Neuron (in vitro differentiated cells): Measurements from ENCODE around the gene SHLD2.

GRCh38 chr10:86868301-86868710 lies 89.1 kb downstream of the MMRN2 start:
- PRO-cap: no peak

DNA sequence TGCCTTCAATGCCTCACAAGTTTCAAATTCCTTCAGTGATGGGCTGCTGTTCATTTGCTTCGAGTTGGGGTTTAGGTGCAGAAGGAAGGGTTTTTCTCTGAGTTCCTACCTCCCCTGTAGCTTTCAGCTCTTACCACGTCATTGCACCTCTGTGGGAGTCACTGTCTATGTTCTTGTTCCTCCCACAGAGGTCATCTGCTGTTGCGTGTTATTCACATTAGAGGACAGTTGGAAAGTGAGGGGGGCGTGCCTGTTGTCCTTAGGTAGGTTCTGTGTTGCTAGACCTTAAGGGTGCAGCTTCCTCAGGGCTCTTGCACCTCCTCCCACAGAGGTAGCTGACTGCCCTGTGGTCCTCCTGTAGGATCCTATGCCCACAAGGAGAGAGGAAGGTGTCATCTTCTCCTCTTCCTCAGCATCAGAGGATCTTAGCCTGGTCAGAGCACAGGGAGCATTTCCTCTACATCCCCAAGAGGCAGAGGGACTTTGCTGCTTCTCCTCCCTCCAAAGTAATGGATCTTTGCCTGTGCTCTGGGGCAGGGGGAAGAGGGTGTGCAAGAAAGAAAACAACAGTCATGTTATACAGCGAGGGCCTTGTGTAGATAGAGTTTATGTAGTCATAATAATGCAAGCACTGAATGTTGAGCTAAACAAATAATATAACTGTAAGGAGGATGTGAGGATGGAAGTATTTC lies 48.8 kb downstream of the MMRN2 start:
- PRO-cap: no peak

DNA sequence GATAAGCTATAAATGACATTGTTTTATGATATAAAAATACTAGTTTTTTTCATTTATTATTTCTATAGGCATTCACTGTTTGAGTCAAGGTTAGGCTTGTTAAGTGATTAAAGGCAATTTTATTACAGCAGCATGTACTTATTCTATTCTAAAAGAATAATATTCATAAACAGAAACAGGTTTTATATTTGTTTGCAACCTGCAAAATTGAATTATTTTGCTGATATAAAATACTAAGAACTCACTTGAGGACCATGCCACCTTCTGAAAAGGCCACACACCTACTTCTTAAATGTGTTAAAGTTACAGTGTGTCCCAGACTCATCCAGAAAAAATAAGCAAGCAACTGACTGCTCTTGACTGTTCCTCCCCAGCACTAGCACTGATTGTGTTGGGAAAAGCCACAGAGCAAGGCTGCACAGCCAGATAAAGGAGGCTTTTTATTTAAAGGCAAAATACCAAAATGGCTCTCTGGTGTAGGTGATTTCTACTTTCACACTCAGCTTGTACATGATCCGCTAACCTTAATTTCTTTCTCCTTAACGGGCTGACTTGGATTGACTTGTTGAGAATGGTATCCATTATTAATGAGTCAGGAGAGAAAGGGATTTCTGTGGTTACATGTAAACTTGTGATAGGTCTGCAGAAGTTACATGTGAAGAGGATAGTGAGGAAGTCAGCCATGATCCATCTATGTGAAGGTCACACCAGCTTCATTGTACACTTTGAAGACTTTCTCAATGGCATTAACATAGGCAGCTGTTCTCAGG lies 31.2 kb downstream of the FAM25A start:
- PRO-cap: no peak

GRCh38 chr10:87092317-87093353 lies 2.0 kb downstream of the GLUD1 start:
- PRO-cap: no peak

- PRO-cap: no peak
Measured at GRCh38 chr10:87093354-87093811, 1.3 kb downstream of the GLUD1 start.

GRCh38 chr10:87094972-87096059 lies at the start of gene SHLD2:
SHLD2 (plus strand) TSS chr10:87095206.
- PRO-cap: bidirectional peak, plus-strand start at chr10:87095206, minus-strand start at chr10:87094843; bidirectional peak, plus-strand start at chr10:87095544, minus-strand start at chr10:87095461

DNA sequence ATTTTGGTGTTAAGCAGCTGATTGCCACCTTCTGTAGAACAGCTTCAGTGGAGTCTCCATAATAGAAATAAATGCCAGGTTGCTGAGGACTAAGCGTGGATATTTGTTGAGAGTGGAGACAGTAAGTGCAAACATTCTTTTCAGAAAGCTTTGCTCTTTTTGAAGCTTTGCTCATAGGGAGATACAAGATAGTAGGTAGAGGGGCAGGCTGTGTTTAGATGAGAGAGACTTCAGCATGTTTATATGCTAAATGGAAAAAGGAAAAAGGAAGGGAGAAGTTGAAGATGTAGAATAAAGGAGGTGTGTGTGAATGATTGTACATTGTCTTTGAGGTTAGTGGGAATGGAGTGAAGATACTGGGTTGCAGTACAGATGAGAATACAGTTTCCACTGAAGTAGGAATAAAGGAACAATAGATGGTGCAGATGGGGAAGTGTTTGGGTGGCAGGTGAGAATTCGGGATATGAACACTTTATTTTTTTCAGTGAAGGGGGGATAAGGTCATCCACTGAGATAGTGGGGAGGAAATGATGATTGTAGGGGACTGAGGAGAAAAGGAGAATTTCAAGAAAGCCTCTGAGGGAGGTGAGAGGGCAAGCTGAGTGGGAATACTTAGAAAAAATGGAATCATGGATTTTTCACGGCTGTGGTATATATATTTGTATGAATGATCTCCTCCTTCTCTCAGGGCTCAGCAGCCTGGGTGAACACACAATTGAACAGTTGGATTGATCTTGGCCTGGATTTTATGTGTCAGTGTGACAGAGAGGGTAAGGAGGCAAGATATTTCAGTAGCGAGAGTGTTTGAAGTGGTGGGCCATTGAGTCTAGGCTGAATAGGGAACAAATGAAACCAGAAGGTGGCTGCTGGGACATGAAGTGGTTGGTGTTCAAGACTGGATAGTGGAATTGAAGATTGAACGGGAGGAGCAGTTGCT lies 21.4 kb downstream of the SHLD2 start:
- PRO-cap: no peak

DNA sequence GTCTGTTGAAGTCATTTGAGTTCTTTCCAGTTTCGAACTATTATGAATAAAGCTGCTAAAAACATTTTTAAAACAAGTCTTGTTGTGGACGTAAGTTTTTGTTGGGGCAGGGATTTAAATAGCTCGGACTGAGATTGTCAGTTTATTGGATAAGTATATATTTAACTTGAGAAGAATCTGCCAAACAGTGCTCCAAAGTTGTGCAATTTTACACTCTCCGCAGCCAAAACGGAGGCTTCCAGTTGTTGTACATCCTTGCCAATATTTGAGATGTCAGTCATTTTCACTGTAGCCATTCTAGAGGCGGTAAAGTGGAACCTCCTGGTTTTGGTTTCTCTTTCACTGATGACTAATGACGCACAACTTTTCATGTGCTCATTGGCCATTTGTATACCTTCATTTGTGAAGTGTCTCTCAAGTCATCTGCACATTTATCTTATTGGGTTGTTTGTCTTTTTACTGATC lies 24.4 kb upstream of the NUTM2A start:
- PRO-cap: no peak

DNA sequence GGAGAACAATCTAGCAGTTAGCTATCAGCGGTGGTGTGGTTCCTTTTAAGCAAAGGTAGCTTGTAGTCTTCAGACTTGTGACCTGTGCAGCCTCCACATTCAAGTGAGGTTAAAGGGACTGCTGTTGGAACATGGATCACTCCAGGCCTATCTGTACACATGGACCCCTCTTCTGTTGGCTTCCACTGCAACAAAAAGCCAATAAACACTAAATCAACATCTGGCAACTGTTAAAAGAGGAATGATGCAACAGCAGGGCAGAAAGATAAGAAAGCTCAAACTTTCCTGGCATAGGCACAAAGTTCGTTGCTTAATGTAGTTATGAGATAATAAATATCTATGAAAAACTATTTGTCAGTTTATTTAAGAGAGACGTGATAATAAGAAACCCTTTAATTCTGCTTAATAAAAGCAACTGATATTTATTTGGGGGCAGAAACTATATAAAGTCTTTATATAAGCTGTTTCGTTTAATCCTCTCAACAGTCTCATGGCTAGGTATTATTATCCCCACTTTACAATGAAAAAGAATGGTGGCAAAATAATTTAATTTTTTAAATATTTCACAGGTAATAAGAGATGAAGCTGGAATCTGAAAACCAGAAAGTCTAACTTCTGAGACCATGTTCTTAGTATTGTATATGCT lies 3.9 kb upstream of the MINPP1 start:
- PRO-cap: no peak

GRCh38 chr10:87664094-87664293 lies 4.3 kb downstream of the PAPSS2 start:
- PRO-cap: no peak

GRCh38 chr10:87681728-87682346 lies 22.2 kb downstream of the PAPSS2 start:
- PRO-cap: no peak

DNA sequence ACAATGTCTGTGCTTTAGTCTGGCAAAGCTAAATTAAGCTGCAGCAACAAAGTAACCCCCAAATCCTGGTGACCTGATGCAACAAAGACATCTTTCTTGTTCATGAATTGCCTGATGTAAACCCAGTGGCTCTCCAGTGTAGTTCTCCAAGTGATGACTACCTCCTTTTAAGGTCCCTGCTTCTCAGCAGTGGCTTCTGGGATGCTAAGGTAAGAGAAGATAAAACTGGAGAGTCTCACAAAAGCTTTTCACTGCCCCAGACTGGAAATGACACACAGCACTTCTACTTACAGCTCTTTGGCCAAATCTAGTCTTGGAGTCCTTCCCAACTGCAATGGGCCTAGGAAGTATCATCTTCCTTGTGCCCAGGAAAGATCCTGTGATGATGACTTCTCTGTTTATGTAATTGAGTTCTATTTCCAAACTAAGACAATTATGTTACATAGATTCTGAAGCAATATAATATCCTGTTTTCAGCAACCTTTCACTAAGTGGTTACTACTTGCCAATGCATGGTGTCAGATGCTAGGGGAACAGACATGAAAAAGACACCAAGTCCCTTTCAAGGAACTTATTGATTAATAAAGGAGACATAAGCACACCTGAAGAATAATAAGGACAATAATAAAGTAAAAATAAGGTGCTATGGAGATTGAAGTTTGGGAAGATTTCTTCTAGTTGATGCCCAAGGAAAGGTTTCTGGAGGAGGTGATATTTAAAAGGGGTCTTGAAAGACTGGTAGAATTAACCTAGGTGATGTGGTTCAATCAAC lies 234.1 kb downstream of the PTEN start:
- PRO-cap: no peak

GRCh38 chr10:88131608-88132474 lies 268.4 kb downstream of the PTEN start:
- PRO-cap: no peak

GRCh38 chr10:88385252-88386317 lies 197.5 kb downstream of the RNLS start:
- PRO-cap: no peak

DNA sequence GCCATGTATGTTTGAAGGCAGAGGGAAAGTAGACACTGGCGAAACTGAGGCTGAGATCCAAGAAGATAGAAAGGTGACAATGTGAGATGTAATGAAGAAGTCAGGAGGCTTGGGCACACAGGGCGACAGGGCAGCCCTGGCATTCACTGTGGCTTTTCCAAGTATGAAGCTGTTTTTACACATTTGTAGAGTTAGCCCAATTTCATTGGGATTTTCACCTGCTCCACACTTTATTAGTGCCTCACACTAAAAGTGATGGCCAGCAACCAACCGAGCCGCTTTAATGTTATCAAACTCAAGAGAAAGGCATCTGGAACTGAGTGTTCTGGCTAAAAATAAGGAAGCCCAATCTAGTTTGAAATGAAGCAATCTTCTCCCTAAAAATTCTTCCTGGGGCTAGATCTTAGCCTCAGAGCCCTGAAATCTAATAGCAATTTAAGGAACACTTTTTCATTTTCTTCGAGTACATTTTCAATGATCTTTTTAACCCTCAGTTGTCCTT lies 108.1 kb downstream of the RNLS start:
- PRO-cap: no peak

DNA sequence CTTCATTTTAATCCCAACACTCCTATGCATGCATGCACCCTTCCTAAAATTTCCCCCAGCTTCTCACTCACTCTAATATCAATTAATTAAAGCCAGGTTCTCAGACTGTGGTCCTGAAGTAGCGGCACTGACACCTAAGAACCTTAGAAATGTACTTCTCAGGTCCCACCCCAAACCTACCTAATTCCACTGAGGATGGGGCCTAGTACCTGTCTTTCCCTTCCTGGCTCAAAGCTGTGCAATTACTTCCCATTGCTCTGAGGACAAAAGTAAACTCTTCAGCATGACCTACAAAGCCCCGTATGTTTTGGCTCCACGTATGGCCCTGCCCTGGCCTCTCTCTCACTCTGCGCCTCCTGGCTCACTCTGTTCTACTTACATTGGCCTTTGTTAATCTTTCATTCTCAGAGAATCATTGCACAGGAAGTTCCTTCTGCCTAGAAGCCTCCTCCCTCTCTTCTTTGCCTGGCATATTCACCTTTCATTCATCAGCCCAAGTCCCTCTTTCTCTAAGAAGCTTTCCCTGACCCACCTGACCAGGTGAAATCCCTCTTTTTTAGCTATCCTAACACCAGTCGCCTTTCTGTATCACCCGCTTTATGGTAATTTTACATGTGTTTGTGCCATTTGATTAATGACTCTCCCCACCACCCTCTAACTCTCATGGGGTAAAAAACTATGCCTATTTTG lies 23.8 kb downstream of the LIPM start:
- PRO-cap: no peak

- PRO-cap: unidirectional peak, minus-strand start at chr10:88913348
Measured at GRCh38 chr10:88912841-88913595, 33.0 kb downstream of the STAMBPL1 start.

- PRO-cap: no peak
Measured at GRCh38 chr10:88932304-88932767, 20.2 kb downstream of the ACTA2 start.

DNA sequence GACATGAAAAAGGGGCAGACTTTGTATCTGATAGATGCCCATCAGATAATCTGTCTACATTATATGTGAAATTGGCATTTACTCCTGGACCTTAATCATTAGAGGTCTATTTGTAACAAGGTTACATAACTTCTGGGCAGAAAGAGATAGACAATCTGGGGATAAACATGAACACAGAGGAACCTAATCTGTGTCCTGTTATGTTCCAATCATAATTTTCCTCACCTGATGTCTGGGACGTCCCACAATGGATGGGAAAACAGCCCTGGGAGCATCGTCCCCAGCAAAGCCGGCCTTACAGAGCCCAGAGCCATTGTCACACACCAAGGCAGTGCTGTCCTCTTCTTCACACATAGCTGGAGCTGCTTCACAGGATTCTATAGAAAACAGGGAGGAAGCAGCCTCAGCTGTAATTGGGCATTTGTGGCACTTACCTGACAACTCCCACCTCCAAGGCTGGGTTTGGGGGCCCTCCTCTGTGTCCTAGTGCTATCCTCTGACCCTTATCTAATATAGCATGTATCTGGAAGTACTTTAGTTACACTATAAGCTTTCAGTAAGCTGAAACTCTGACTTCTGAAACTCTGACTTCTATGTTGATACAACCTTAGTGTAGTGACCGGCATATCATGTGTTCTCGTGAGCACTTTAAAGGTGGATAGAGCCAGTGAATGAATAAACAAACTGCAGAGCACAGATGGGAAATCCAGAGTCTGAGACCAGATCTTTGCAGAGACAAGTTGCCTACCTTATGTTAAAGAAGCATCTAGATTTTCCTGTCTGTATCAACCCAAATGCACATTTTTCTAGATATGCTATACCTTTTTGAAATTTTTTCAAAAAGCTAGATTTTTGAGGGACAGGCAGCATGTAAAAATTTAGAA lies 3.8 kb downstream of the ACTA2 start:
- PRO-cap: no peak

DNA sequence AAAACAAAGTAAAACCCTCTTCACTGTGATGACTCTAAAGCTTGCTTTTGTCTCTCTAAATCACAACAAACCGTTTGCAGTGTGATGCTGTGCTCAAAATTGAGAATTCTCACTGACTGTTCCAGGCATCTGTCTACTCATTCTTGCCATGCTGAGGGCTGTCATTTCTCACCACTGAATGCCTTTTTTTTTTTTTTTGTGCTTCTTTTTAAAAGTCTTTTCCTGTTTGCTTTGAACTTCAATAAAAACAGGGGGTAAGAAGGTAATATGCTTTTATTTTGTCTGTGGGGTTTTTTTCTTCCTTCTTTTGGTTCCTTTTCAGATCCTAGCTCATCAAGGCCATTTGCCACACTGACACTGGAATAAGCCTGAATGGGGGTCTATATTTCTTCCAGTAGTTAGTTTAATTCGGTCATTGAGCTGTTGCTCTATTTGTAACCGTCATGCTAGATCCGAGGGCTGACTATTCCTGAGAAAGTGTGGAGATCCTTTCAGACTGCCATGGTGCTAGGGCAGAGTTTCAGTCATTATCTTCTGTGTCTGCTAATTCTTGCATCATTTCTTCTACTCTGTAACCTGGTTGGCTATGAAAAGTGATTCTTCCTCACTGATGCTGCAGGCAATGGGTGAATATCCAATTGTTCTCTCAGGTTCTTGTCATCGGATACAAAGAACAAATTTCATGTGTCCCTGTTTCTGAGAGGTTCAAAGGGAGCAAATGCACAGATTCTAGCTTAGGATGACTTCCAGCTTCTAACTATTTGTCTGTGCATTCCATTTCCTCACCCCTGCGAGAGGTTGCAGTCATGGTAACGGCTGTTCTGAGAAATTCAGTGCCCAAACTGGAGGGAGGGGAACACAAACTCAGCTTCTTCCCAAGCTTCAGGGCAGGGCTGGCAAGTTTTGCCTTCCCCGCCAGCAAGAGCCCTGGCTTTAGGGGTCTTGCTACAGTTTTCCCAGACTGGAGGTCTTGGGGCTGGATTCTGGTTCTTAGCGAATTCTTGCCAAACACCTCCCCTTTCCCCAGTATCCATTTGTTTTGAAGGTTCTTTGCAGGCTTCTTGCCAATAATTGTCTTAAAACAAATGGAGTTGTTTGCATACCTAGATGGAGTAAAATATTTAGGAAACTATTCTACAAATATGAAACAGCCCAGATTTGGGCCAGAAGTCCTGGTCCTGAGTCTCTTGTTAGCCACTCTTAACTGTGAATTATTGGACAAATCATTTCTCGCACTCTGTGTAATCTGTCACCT lies 10.9 kb downstream of the FAS start:
- PRO-cap: no peak